Camera-type eye (tissue), 1 donor: ENCODE results near the genes SMIM23 and SH3PXD2B.

DNA sequence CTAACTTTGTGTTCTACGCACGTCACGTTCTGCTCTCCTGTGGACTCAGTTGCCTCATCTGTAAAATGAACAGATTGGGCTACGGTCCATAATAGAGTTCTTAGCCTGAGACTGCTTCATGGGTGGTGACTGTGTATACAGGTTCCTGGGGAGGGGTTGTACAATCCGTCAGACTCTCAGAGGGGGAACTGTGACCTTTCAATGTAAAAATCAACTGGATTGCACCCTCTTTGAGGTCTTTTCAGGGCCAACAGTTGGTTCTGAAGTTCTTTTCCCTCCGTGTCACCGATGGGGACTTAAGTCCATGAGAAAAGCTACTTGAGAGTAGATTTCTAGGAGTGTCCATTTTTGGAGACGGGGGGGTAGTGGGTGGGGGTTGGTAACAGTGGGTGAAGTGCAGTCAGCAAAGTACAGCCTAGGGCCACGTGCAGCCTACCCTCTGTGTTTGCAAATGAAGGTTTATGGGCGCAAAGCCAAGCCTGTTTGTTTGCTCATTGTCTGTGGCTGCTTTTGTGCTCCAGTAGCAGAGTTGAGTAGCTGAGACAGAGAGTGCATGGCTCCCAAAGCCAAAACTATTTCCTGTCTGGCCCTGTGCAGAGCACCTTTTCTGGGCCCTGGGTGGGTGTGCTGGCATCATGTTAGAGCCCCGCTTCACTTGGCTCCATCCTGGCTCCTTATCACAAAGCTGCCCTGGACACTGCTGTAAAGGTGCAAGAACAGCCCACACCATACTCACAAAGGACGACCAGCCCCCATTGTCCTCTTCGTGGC lies 23.8 kb downstream of the LCP2 start:
- RAMPAGE, long total RNA = no peak

GRCh38 chr5:170386555-170387144 lies 2.5 kb downstream of the KCNMB1 start:
- RAMPAGE, long total RNA = no peak

- RAMPAGE, long total RNA = no peak
Observed at GRCh38 chr5:170390687-170391172, 1.6 kb upstream of the KCNMB1 start.

DNA sequence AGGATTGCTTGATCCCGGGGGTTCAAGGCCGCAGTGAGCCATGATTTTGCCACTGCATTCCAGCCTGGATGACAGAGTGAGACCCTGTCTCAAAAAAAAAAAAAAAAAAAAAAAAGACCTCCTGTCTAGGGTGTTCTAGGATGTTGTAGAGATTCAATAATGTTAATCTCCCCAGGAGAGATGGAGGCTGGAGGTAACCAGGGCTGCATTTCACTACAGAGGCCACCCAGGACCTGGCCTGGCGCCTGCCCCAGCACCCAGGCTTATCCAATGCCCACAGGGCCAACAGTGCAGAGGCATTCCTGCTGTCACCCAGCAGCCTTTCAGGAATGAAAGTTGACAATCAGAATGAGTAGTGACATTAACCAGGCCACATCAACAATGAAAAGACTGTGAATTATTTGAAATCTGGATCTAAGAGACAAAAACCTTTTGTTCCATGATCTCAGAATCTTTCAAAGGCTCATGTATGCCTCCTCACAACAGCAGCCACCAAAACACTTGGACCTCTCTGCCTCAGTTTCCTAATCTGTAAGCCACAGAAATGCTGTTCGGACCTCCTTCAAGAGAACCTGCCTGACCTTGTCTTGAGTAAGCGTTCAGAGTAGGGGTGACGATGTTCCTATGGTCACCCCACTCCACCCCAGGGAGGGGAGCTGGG lies 36.1 kb upstream of the GABRP start:
- RAMPAGE, long total RNA = no peak

GRCh38 chr5:170789002-170789439 lies 5.5 kb downstream of the GABRP start:
- RAMPAGE, long total RNA = no peak

GRCh38 chr5:171311042-171311471 lies 2.0 kb downstream of the TLX3 start:
- RAMPAGE, long total RNA = no peak

DNA sequence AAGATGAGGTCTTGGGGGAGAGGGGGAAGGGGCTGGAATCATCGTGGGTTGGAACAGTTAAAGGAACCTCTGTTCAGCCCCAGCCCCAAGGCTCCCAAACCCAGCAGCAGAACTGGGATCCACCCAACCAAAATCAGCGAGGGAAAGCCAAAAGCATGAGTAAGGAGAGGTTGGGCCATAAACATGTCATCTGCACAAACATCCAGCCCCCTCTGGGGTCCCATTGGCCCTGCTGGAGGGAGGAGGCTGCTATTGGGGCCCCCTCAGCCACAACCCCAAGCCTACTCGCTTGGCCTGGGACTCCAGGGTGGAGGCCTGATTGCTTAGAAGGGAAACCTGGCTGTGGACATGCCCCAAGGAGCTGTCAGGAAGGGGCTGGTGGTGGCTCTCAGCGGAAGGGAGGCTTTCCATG lies 154.9 kb downstream of the FGF18 start:
- RAMPAGE, long total RNA = no peak

DNA sequence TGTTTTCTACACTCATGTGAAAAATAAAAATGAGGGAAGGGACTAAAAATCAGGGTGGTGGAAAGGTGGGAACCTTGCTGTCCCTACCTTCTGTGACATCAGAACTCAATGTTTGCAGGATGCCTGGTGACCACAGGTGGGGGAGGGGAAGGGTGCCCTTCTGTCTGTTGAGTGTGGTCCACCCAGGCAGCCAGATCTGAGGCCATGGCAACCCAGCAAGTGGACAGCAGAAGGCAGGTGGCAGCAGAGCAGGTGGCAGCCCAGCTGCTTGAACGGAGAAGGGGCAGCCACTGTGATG lies at the start of gene SMIM23:
Gene SMIM23 (plus strand): TSS at position 150 of the 298 bp plus-strand sequence.
- RAMPAGE, long total RNA = no peak

DNA sequence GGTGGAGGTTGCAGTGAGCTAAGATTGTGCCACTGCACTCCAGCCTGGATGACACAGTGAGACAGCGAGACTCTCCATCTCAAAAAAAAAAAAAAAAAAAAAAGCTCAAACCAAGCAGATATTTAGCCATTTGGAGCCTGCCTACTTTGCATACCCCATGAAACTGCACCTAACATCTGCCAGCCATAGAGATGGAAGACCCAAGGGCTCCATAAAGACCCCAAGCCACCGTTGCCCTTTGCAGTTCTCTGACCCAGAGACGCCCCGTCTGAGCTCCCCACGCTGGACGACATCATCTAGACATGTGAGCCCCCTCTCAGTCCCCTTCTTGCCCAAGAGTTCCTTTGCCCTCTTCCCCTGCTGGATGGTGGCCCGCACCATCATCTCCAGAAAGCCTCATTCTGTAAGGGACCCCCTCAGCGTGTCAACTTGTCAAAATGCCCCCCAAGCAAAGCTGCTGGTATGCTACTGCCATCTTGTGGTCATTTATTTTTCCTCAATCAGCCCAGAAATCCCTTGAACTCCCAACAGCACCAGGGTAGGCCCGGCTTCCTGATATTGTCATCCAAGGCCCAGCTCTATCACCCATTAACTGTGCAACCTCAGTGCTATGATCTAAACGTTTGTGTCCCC lies 53.0 kb upstream of the FBXW11 start:
- RAMPAGE, long total RNA = no peak

DNA sequence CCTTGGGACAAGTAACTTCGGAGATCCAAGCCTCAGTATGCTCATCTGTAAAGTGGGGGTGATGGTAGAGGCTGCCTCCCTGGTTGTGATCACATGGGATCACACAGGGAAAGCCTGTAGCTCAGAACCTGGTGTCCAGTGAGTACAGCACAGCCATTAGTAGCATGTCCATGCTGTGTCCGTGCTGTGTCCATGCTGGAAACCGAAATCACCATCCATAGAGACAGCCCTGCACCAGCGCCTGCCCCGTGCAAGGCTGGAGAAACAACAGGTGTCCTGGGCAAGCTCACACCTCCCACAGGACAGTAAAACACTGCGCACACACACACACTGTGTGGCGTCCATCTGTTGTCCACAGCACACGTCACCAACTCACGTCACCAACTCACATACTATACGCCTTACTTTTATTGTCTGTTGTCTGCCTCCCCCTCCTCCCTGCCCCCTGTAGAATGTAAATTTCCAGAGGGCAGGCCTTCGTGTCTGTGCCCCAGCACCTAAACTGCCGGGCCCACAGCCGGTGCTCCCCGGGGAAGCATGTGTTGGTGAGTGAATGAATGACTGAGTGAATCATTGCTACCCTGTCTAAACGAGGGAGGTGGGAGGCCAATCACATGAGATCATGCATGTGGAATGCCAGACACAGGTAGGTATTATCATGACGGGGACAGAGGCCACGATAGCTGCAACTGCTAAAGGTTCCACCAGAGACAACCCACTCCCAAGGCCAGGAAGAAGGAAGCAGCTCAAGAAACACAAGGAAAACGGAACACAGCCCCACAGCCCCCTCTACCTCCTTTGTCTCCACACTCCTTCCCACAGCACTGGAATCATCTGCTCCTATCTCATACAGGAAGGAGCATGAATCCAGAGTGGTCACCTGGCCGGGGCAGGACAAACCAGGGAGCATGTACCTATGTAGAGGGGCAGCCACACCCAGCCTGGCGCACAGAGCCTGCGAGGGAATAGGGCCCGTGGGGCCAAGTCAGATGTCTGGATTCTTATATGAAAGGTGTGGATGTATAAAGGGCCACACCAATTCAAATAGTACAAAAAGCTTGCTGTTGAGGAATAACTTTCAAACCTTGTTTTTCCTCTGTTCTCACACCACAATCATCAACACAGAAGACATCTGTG lies 42.0 kb downstream of the STK10 start:
- RAMPAGE, long total RNA = no peak

GRCh38 chr5:172173639-172174237 lies 14.3 kb downstream of the STK10 start:
- RAMPAGE, long total RNA = no peak

- RAMPAGE, long total RNA = no peak
Observed at GRCh38 chr5:172177000-172177646, 10.9 kb downstream of the STK10 start.

DNA sequence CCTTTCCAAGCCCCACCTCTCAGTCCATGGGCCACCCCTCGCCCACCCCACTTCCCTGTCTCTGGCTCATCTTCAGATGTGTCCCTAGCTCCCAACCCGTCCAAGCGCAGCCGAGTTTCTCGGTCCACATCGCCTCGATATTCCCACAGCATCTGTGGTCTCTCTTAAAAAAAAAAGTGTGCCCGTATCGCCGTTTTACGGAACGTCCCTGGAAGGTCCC lies 784 bp downstream of the STK10 start:
- RAMPAGE, long total RNA = no peak

DNA sequence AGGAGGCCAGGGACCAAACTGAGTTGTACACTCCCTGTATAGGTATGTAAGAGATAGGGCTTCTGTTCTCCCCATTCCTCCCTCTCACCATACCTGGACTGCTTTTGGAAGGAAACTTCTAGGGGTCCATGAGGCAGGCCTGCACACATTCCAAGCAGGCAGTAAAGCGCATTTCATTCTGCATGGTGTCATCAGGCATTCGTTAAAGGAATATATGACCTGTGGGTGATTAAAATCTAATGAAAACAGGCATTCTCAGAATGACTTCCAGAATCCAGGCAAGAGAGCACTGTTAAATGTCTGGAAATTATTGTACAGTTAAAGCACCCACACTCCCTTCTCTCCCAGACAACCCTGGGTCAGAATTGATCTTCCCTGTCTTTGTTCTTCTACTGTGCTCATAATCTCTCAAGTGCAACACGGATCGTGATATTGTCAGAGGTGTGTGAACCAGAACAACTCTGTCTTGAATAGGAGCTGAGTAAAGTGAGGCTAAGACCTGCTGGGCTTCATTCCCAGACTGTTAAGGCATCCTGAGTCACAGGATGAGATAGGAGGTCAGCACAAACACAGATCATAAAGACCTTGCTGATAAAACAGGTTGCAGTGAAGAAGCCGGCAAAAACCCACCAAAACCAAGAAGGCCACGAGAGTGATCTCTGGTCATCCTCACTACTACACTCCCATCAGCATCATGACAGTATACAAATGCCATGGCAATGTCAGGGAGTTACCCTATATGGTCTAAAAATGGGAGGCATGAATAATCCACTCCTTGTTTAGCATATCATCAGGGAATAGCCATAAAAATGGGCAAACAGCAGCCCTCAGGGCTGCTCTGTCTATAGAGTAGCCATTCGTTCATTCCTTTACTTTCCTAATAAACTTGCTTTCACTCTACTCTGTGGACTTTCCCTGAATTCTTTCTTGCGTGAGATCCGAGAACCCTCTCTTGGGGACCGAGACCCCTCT lies 31.7 kb upstream of the UBTD2 start:
- RAMPAGE, long total RNA = no peak

DNA sequence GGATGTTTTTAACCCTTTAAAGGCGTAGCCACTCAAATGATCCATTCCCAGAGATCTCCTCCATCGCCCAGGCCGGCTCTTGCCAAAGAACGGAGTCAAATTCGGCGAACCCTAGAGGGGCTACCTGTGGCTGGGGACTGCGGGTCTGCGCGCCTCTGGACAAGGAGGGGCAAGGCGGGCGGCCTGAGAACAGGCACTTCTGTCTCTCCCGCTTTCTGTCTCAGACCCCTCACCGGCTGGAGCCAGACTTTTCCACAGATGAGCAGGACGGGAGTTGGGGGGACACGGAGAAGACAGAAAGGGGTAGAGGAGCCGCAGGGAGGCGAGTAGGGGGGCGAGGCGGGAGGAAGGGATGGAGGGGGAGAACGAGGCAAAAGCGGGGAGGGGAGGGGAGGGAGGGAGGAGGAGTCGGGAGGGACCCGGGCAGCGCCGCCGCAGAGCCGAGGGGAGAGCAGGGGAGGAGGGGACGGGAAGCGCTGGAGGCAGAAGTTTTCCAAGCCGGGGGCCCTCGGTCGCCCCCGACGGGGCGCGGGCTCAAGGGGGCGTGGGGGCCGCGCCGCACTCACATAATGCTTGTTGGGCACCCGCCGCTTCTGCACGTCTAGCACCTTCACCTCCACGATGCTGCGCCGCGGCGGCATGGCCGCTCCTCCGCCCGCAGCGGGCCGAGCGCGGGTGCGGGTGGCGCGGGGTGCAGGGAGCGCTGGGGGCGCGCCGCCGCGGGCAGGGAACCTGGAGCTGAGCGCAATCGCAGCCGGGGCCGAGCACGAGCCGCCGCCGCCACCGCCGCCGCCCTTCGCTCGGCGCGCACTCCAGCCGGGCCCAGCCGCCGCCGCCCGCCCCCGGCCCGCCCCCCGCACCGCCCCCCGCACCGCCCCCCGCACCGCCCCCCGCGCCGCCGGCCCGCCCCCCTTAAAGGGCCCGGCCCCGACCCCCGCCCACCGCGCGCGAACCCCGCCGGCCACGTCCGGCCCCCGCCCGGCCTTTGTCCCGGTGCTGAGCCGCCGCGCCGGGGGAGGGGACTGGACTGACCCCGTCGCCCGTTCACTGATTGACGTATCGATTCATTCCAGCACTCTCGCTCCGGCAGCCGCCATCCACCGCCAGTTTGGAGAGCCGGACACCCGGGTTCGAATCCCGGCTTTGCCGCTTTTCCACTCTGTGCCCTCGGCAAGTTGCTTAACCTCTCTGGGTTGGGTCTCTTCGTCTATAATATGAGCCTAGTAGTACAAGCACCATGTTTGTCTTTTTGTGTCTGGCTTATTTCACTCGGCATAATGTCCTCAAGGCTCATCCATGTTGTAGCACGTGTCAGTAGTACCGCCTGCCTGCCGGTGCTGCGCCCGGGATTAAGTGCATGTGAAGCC lies at the start of gene SH3PXD2B:
Gene SH3PXD2B (minus strand): TSS at position 814 of the 1,367 bp plus-strand sequence.
- RAMPAGE, long total RNA = no peak

- RAMPAGE, long total RNA = no peak
Observed at GRCh38 chr5:172487633-172488262, 33.4 kb upstream of the SH3PXD2B start.

GRCh38 chr5:172503939-172504640 lies 49.8 kb upstream of the SH3PXD2B start:
- RAMPAGE, long total RNA = no peak

- RAMPAGE, long total RNA = no peak
Observed at GRCh38 chr5:172644126-172644735, 3.2 kb downstream of the NEURL1B start.

DNA sequence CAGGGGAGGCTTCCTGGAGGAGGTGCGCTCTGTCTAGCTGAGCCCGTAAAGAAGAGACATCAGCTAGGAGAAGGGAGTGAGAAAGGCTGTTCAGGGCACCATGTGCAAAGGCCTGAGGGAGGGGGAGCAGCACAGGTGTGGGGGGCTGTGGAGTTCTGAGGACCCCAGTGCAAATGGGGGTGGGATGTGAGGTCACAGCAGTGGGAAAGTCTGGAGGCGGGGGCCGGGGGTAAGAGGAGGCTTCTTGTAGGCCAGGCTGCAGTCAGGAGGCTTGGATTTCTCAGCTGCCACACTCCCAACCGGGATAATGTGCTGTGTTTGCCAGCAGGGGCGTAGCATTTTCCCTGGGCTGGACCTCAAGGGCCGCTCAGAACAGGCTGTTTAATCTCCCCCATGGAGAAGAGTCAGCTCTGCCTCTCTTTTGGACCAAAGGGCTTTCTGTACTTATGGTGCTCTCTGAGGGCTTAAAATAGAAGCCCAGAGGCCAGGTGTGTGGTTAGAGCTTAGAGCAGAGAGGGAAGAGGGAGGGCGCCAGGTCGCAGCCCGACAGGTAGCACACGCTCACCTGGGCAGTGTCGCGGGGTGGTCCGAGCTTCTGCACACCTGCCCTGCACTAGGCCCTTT lies 5.8 kb downstream of the NEURL1B start:
- RAMPAGE, long total RNA = no peak

DNA sequence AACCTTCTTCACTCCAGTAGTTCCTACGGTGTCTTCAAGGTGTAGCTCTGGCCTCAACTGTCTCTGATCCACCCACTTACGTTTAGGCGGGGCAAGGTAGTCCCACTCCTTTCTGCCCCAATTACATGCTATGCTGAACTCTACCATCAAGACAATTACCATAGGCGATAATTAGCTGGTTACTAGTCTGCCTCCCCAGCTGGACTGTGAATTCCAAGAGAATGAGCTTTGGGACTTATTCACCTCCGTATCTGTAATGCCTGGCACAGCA lies 51.0 kb downstream of the DUSP1 start:
- RAMPAGE, long total RNA = no peak